Ascending aorta (tissue), 1 donor: ENCODE results near the genes VENTX and FUOM.

DNA sequence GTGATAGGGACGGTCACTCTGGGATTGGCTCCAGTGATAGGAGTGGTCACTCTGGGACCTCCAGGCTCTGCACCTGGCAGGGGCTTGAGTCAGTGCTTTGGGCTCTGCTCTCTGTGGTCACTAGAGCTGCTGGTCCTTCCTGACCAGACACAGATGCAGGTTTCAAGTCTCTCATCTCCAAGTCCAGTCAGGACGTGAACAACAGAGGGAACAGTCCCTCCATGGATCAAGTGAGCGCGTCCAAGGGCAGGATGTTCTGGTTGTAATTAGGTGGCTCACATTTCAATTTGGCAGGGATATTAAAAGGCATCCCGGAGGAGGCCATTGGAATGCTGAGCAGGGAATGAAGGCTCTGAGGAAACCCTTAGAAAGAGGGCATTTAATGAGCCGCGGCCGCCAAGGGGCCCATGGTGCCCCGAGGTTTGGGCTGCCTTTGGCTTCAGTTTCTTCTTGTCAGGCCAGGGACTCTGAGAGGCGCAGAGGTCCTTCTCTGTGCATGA, 30.9 kb upstream of the INPP5A start:
- PRO-cap: no peak

- PRO-cap: no peak
Measured at GRCh38 chr10:132538455-132539391, 1.1 kb downstream of the INPP5A start.

- PRO-cap: no peak
Measured at GRCh38 chr10:132542120-132542561, 4.6 kb downstream of the INPP5A start.

DNA sequence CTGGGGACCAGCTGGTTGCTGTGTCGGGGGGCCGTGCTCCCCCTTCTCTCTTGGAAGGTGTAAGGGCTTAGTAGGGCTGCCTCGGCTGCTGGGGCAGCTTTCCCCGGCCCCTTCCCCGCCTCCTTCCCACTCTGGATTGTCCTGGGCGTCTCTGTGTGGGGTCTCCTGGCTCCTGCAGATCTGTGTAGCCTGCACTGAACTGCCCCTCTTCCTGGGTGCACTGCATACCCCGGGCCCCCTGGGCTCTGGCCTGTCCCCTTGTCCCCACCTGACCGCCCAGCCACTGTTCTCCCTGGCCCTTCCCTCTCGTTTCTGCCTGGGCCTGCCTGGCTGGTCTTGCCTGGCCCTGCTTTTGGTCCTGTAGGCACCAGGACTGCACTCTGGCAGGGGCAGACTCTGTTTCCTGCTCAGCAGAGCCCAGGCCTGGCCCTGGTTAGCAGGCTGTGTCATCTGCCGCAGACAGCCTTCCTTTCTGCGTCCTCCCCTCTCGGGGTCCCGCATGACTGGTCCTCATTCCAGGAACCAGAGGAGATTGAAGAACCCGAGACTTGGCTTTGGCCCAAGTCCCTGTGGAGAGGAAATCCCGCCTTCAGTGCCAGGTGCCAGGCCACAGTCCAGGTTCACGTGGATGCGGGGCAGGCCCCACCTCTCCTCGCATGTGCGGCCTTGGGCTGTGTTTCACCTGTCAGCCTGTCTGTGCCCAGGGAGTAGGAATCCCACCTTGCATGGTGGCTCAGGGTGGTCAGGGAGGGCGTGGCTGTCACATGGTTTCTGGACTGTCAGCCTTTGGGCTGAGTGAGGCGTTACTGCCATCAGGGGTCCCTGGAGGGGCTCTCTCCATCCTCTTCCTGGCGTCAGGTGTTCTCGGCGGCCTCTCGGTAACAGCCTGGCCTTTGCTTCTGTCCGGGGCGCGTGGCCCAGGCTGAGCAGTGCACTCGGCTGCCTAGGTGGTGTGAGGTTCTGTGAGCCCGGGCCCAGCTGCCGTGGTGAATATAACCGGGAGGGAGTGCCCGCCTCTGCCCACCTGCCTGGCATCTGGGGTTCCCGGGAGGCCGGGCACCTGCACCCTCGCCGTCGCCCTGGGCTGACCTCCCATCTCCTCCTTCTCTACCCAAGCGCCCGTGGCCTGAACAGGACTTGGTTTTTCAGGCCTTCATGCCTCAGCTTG, 9.3 kb downstream of the INPP5A start:
- PRO-cap: no peak

- PRO-cap: no peak
Measured at GRCh38 chr10:132570518-132571038, 33.0 kb downstream of the INPP5A start.

GRCh38 chr10:132572689-132573683, 35.4 kb downstream of the INPP5A start:
- PRO-cap: no peak

- PRO-cap: no peak
Measured at GRCh38 chr10:132576022-132576603, 38.5 kb downstream of the INPP5A start.

DNA sequence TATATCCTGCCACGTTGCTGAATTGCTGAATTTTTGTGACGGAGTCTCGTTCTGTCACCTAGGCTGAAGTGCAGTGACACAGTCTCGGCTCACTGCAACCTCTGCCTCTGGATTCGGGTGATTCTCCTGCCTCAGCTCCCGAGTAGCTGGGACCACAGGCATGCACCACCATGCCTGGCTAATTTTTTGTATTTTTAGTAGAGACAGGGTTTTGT, 64.6 kb downstream of the INPP5A start:
- PRO-cap: no peak

- PRO-cap: no peak
Measured at GRCh38 chr10:132628061-132628751, 90.6 kb downstream of the INPP5A start.

DNA sequence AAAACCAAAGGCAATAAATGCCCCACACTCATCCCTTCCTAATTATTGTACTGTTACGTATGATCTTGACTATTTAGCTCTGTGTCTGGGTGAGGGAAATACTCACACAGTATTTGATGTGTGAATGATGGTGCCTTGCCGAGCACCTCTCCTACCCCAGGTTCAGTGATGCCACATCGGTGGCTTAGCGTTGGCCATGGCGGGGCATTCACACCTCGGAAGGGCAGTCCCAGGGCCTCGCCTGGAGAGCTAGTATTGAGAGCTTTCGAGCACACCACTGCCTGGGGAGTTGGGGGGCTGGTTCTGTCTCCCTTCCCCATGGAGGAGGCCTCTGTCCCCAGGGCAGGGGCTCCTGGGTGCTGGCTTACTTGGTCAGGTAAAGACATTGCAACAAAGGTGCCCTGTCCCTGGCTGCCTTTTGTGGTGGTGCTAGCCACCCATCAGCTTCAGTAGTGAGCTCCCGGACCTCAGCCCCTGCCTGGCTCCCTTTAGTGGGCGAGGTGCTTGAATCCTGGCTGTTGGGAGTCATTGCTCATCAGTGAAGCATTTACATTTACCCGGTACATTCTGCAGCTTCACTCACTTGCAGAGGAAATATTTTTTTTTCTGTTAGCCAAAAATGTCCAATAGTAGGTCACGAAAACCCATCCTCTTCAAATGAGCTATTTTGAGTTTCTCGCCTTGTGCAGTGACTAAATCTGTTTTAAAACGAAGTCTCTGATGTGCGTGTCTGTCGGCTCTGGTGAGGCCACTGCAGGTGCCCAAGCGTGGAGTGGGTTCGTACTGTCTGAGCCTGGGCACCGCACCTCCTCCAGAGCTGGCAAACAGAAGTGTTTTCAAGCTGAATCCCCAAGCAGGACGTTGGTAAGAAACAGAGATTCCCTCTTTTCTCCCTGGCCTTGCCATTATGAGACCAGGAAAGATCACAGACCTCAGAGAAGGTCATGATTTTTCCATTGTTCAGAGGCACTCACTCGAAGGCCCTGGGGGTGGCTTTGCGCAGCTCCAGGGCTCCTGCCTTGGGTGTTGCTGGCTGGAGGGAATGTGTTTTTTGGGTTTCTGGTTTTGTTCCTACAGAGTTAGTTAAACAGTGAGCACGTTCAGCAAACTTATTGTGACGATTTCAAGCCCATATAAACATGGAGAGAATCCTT, 95.5 kb downstream of the INPP5A start:
- PRO-cap: no peak

DNA sequence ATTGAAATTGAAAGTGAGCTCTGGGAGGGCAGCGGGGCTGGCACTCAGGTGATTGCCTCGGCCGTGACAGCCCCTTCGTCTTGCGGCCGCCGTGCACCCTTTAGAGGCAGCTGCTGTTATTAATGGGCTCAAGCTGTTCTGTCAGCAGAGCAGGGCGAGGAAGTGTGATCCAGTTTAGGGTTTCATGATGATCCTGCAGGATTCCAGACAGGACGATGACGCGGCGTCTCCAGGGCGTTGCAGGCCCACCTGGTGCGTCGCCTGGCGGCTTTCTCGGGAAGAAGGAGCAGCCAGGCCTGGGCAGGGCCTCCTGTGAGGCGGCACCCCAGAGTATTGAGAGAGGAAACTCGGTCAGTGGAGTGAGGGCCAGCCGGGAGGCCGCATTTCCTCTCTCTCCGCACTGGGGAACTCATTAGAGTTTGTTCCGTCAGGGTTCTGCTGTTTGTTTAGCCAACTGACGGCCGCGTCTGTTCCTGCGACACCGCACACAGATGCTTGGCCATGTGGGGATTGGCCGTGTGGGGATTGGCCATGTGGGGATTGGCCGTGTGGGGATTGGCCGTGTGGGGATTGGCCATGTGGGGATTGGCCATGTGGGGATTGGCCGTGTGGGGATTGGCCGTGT, 62.9 kb downstream of the NKX6-2 start:
- PRO-cap: no peak

GRCh38 chr10:133160714-133161131, 704 bp downstream of the KNDC1 start:
- PRO-cap: no peak

GRCh38 chr10:133235927-133236365, 1.7 kb upstream of the VENTX start:
- PRO-cap: no peak

DNA sequence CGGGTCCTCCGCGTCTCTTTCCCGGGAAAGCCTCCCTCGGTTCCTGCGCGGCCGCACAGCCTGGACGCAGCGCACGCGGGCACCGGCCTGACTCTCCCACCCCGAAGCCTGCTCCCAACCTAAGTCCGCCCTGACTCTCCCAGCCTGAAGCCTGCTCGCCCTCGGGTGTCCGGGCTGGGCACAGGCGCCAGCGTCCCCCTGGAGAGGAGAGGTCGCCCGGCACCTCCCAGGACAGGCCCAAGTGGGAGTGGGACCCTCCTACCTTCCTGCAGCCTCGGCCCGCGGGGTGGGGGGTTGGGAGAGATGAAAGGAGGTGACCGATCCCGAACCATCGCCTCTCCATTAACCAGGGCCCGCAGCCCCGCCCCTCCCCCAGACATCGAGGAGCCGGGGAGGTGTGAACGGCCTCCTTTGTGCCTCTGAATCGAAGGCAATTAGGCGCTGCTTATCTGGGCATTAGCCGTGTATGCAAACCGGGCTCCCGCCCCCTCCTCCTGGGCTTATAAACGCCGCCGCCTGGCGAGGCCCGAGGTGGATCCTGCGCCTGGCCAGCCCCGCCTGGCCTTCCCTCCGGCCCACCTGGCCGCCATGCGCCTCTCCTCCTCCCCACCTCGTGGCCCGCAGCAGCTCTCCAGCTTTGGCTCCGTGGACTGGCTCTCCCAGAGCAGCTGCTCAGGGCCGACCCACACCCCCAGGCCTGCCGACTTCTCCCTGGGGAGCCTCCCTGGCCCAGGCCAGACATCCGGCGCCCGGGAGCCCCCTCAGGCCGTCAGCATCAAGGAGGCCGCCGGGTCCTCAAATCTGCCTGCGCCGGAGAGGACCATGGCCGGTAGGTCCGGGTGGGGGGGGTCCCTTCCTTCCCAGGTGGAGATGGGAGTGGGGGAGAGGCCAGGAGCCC, at the start of gene VENTX:
Gene VENTX (plus strand): TSS at position 529 of the 898 bp plus-strand sequence.
- PRO-cap: no peak

DNA sequence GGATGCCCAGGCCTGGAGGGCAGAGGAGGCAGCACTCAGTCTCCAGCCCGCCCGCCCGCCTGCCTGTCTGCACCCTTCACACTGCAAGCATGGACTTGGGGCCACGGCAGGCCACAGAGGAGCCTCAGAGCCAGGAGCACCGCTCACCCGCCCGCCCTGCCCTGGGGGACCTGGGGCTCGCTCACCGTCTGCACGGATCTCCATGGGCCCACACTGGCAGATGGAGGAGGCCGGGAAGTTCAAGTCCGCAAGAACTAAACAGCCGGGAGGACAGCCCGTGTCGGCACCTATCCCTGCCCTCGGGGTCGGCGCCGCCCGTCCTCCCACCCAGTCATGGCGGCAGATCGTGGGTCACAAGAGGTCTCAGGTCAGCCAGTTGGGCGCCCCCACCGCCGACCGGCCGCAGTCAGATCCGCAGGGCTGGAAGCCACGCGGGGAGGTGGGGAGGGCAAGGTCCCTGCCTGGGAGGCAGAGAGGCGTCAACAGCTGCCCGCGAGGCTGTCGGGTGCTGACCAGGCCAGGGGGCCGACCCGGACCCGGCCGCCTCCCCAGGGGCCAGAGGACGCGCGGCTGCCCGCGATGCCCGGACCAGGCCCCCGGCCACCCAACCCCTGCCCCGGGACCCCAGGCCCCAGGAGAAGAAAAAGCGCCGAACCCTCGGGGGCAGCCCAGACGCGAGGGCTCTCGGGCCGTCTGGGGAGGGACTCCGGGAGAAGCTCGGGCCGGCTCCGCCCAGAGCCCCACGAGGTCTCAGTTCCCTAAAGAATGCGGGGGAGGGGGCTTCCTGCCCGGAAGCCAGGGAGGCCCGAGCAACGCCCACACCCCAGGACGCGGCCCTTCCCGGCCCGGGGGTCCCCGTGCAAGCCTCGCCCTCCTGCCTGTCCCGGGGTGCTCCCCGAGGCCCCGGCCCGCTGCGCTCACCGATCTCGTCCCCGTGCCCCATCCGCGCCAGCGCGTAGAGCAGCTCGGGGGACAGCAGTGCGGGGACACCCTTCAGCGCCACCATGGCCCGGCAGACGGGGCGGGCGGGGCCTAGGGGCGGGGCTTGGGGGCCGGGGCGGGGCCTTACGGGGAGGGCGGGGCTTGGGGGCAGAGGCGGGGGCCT, at the start of gene FUOM:
Gene FUOM (minus strand): TSS at position 1,018 of the 1,105 bp plus-strand sequence.
- PRO-cap: no peak

- PRO-cap: no peak
Measured at GRCh38 chr10:133419790-133420253, 4.6 kb downstream of the SPRN start.

DNA sequence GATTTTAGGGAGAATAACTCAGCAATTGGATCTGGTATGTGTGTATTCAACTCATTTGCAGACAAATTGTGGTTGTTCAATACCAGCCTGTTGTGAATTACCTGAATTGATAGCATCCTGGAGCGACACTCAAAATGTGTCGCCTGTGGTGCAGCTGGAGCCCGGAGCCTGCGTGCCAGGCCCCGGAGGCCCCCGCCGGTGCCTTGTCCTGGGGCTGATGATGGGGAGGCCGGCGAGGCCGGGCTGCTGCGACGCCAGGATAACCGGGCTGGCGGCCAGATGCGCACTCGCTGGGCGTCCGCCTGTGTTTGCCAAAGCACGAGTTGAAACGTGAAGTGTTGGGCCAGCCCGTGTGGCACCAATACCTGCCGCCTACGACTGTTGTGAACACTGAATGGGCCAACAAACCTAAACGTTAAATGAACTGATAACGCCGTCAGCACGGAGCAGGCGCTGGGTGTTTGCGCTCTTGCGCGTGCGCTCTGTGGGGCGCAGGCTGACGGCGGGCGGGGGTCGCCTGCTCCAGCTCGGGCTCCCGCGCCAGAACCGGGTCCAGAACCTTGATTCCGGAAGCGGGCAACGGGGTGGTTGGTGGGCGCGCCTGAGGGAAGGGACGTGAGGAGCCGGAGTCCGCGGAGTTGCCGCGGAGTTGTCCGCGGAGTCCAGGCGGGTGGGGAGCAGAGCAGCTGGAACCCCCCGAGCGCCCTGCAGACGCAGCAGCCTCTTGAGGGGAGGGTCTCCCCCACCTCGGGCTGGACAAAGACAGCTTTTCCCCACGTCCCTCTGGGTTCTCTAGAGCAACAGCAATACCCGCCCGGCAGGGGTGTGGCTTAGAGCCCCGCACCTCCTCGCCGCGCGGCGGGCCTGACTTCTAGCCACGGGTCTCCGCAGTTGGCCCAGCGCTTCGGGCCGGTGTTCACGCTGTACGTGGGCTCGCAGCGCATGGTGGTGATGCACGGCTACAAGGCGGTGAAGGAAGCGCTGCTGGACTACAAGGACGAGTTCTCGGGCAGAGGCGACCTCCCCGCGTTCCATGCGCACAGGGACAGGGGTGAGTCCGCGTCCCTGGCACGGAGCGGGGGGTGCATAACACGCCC, 775 bp downstream of the CYP2E1 start:
- PRO-cap: no peak

- PRO-cap: no peak
Measured at GRCh38 chr10:133532128-133533223, 5.3 kb downstream of the CYP2E1 start.